AG09309 (cell line): ENCODE data around the genes ZDHHC13 and E2F8.

DNA sequence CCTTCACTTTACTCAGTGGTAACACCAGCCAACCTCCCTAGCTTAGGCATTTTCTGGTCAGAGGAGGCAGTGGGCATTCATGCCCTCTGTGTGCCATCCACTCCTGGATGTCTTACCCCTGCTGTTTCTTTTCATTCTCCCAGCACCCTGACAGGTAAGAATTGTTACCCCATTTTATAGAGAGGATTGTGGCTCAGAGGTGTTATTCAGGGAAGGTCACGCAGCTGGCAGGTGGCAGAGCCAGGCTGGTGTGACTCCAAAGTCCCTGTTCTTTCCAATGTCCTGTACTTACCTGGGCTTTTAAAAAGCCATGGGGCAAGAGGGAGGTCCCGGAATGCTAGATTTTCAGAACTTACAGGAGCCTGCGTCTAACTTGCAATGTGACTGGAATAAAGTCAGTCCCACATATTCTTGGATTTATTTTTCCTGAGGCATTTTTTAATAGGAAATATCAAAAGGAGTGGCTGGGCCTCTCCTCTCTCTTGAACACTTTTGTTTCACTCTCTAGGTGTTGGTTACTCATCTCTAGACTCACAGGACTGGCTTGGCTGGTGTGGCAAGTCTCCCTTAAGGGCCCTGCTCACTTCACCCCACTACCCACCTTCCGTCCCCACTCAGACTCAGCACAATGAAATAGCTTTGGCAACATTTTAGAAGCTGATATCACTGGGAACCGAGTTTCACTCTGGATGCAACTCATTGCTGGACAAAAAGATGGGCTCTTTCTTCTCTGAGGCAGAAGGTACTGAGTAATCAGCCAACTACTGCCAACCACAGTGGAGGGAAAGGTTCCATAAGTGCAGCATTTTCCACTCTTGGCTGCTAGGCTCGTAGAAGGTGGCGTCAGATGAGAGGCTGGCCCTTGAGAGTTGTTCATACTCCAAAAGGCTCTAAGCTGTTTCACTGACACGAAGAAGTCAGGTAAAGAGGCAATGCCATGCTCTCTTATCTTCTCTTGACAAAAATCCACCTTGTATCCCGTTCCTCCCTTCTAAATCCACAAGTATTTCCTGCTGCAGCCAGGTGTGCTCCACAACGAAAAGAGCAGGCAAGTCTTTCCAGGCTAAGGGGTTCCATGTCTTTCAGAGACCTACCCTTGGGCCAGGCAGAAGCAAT, 390.8 kb downstream of the SOX6 start:
- RRBS: no CpG with 5 or more reads among the region's 10 CpGs

DNA sequence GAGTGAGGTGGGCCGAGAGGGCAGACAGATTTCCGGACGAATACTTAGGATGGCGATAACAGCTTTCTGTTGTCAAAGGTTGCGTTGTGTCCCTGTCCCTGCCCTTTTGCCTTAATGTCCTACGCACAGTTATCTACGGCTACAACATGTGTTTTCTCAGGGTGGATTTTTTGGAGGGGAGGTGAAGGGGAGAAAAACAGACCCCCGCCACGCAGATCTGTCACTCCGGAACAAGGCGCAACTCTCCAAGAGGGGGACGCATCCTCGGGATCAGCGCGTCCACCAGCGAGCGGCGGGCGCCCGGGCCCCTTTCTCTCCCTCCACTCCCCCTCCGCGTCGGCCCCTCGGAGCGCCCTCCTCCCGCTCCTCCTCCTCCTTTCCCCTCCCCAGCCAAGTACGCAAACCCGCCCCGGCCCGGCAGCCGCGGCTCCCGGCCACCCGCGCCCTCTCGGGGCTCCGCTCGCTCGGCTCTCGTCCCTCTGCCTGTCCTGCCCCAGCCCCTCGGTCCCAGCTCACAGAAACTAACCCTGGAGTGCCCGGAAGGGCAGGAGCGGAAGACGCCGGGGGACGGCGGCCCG, 131.7 kb upstream of the C11orf58 start:
- RRBS: 2% methylated on average over 18 of the region's 48 CpGs

DNA sequence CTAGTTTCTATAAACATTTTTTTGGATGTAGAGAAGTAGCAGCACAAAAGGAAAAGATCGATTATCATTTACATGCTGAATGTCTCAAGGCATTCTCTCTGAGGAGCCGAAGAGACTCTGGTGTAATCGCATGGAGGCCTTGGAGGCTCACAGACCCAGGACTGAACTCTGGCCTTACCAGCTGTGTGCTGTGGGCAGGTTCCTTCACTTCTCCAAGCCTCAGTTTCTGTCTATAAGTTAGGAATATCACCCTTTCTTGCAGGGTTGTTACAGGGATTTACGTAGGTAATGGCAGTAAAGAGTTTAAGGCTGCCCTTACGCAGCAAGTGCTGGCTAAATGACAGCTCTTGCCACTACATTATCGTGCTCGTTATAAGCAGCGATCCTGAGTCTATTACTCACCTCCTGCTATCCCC, 87.3 kb downstream of the C11orf58 start:
- RRBS: no CpG with 5 or more reads among the region's 8 CpGs

DNA sequence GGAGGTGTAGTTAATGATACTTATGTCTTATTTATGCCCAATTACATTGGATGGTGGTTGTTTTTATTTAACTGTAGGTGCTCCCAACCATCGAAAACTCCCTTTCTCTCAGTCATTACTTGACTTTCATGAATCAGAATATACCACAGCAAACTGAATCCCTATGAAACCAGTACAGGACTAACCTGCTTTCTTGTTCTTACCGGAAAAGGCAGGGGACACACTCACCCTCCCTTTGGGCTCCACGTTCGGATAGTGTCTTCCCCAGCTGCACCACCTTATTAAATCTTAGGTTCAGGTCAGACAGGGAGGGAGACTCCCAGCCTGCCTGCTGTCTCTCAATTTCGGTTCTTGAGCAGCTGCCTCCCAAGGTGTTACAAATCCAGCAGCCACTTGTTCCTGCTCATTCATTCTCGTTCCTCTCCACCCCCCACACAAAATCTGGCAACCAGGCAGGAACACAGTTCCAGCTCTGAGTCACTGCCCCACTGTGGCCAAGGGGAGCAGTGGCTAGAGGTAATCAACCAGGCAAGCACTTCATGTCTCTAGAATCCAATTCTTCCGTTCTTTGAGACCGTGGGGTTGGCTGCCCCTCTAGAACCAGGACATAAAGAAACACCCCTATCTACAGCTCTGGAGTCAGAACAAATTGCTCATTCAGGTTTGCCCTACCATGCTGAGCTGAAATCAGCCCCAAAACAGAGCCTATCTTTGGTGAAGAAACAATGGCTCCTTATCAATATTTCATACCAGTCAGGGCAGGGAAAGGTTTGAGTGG, 133.0 kb downstream of the PLEKHA7 start:
- RRBS: no CpG with 5 or more reads among the region's 8 CpGs

DNA sequence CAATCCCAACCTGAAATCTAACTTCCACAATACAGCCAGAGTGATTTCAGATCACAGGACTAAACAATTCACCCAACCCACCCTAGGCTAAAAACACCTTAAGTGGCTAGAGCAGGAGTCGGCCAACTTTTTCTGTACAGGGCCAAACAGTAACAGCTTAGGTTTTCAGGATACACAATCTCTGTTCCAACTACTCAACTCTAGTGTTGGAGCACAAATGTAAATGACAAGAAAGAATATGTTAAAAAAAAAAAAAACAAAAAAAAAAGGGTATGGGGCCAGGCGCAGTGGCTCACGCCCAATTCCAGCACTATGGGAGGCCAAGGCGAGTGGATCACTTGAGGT, 64.4 kb downstream of the PIK3C2A start:
- RRBS: no CpG with 5 or more reads among the region's 4 CpGs

- RRBS: 4% methylated on average over 34 of the region's 89 CpGs
These were observed 783 bp upstream of the KCNJ11 start for GRCh38 chr11:17388978-17389905.

GRCh38 chr11:17542836-17543472, 1.3 kb downstream of the USH1C start:
- RRBS: no CpG with 5 or more reads among the region's 4 CpGs

GRCh38 chr11:18223744-18224365, 12.7 kb downstream of the SAA4 start:
- RRBS: no CpG with 5 or more reads among the region's 2 CpGs

GRCh38 chr11:18320097-18320491, 1.8 kb downstream of the HPS5 start:
- RRBS: no CpG with 5 or more reads among the region's 1 CpG

- RRBS: no CpG with 5 or more reads among the region's 2 CpGs
These were observed 2.0 kb upstream of the LDHA start for GRCh38 chr11:18392356-18392806.

DNA sequence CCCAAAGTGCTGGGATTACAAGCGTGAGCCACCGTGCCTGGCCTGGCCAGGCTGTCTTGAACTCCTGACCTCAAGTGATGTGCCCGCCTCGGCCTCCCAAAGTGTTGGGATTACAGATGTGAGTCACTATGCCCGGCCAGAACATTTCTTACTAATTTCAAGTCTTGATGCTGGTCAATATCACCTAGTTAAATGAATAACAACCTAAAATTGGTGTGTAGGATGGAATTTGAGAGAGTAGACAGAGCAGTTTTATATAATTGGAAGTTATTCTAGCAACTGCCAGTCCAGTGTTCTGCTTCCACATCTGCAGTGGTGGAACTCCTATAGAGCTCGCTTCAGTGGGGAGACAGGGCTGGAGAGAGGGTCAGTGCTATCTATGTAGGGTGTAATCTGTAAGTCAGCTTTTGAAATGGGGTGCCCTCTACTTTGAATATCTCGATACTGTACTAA, 4.5 kb downstream of the LDHA start:
- RRBS: no CpG with 5 or more reads among the region's 7 CpGs

GRCh38 chr11:18483797-18484251, 28.2 kb downstream of the LDHAL6A start:
- RRBS: no CpG with 5 or more reads among the region's 8 CpGs

GRCh38 chr11:18588215-18588587, 333 bp downstream of the UEVLD start:
- RRBS: no CpG with 5 or more reads among the region's 13 CpGs

DNA sequence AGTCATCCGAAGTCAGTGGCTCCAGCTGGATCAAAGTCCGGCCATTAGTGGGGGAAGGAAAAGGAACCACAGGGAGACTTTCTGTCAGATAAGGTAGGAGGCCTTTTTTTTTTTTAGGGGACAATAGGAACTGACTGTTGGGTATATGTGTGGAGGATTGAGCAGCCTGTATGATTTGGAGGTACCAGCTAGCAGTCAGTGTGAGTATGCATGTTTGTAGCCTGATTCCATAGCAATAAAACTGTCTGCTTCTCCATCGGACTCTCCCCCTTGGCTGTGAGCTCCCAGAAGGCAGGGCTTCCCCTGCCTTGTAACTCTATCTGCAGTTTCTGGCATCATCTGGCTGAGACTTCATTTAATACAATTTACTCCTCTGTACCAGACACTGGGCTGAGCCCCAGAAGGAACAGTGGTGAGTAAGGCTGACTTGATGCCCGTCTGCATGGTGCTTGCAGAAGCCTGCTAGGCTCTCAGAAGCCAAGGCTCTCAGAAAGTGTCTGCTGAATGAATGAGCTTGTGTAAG, 5.7 kb downstream of the IGSF22 start:
- RRBS: no CpG with 5 or more reads among the region's 4 CpGs

GRCh38 chr11:18775921-18776292, 15.7 kb downstream of the PTPN5 start:
- RRBS: 57% methylated on average over 2 of the region's 8 CpGs

DNA sequence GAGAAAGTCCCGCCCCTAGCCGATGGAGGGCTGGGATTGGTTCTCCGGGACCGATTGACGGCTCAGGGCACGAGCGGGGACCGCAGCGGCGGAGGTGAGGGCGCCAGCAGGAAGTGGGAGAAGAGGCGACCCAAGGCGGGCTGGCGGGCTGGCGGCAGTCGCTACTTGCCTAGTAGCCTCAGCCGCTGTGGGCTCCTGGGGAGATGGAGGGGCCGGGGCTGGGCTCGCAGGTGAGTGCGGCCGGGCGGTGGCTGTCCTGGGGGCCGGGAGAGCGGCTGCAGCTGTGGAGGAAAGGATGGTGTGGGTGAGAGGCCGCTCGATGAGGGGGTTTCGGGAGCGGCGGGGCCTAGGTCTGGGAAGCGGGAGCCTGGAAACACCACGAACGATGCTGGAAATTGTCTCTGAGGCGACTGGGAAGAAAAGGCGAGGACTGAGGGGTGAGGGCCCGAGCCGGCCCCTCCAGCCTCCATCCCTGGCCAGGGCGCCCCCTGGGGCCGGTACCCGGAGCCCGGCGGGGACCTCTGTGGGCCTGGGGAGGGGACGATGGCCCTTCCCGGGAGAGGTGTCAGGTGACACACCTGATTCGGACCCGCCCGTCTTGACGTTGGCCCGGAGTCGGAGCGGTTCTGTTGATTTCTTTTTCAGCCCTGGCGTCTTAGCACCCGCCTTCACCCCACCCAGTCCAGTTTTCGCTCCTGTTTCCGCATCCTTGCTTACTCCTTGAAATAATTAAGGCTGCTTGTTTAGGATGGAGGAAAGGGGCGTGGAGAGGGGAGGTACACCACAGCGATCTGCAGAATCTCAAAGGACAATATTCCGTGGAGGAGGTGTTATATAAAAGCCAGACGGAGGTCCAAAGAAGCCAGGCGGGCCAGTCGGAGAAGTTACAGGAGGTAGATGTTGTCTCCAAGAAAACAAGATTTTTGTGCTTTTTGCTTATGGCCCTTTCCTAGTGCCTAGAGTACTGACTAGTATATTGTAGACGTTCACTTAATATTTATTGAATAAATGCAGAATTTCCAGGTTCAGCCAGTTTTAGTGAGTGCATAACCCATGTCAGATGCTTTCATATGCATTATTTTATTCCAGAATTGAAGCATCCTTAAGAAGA, at the start of gene ZDHHC13:
Gene ZDHHC13 (plus strand): TSS at position 122 of the 1,111 bp plus-strand sequence.
- RRBS: 5% methylated on average over 14 of the region's 61 CpGs

DNA sequence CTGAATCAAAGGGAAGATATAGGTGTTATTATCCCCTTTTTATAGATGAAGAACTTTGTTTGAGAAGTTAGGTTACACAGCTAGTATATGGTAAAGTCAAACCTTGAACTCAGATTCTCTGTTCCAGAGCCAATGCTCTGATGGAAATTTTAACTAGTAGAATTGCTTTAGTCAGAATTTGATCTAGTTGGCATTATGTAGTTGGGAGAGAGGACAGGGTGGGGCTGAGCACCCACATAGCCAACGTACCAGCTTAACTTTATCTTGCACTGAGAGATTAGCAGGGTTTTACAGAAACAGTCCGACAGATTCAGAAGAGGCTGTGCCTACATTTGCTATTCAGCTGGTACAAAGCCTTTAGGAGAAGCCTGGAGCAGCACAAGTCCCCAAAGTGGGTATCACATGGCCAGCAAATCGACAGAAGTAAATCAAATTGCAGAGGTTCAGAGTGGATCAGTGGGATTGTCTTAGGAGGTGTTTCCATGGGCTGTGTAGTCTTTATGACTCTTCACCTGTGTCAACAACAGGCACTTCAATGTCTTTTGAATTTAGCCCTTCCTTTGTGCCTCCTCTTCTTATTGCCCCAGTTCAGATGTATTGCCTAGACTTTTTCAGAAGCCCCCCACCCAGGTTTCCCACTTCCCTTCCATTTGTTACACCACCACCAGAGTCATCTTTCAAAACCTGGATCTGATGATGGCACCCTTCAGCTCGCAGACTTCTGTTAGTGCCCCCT, 7.3 kb upstream of the CSRP3 start:
- RRBS: no CpG with 5 or more reads among the region's 4 CpGs

- RRBS: 2% methylated on average over 61 of the region's 72 CpGs
These were observed at the start of gene E2F8 for GRCh38 chr11:19240781-19241457. Gene E2F8 (minus strand): TSS chr11:19240945.

DNA sequence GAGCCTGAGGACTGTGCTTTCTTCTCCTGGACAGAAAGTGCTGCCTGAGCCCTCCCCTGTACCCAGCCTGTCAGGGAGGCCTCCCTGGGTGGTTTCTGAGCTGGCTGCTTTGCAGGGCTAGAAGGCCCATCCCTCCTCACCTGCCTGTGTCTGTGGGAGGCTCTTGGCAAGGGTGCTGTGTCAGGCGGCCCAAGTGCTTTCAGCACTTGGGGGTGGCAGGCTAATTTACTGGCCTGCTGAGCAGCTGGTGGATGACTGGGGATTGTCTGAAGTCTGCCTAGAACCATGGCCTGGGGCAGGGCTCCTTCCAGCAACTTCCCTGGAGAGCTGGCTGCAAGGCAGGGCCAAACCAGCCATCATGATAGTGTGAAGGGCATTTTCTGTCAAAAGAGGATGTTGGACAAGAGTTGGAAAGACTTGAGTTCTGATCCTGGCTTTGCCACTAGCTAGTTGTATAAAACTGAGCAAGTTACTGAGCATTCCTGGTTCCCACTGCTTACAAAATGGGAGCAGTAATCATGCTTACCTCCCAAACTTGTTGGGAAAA, 138.9 kb upstream of the NAV2 start:
- RRBS: no CpG with 5 or more reads among the region's 1 CpG